ENCODE measurements around the genes ELP2 and CELF4.

- RRBS, result no CpG with 5 or more reads among the region's 4 CpGs
These were observed 5.3 kb downstream of the MAPRE2 start for GRCh38 chr18:35046420-35047101.

DNA sequence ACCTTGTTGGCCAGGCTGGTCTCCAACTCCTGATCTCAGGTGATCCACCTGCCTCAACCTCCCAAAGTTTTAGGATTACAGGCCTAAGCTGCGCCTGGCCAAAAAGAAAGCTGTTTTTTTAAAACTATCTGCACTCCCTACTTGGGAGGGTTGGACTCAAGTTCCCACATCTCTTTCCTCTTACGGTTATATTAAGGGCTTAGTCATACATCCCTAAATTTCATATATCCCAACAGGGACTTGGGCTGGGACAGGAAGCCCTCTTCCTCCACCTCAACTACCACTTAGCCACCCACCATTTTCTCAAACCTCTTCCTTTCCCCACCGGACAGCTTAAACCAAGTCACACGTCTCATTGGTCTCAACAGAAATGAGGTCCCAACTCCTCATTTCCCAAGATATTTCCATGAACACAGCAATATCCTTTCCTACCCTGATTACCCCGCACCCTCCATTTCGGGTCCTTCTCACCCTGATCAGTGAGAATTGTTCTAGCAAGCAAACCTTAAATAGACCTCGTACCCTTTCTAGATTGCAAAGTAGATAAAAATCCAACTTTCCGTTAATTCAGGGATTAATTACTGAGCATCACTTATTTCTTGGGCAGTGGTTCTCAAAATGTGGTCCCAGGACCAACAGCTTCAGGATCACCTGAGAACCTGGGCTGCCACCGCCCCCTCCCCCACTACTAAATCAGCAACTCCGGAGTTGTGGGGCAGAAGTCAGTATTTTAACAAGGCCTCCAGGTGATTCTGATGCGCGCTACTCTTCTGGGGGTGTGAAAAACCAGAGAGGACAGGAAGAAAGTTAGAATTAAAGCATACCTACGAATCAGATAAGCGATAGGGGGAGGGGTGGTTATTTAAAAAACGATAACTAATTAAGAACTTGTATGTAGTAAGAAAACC, 602 bp downstream of the ZSCAN30 start:
- RRBS, result no CpG with 5 or more reads among the region's 15 CpGs

DNA sequence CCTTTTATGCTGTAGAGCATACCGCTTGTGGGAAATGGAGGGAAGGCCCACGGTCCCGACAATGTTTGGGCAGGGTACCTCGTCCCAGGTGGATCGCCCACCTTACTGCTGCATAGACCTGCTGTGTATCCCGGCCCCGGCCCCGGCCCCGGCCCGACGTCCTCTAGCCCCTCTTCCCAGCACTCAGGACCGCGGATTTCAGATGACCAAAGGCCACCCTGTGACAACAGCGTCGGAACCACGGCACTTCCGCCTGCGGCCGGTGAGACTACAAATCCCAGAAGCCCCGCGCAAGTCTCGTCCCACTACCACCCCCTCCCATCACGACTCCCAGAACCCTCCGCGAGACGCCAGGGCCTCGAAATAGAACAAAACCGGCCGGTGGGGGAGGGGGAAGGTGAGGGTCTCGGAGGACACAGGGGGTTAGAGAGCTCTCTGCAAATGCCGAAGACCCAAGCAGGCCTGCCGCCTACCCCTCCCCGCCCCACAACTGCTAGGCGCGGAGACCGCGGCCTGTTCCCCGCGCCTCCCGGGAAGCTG, 428 bp downstream of the ZNF24 start:
- RRBS, result 0% methylated on average over 8 of the region's 40 CpGs

GRCh38 chr18:35376151-35376702, 910 bp downstream of the ZNF396 start:
- RRBS, result 0% methylated on average over 2 of the region's 11 CpGs

DNA sequence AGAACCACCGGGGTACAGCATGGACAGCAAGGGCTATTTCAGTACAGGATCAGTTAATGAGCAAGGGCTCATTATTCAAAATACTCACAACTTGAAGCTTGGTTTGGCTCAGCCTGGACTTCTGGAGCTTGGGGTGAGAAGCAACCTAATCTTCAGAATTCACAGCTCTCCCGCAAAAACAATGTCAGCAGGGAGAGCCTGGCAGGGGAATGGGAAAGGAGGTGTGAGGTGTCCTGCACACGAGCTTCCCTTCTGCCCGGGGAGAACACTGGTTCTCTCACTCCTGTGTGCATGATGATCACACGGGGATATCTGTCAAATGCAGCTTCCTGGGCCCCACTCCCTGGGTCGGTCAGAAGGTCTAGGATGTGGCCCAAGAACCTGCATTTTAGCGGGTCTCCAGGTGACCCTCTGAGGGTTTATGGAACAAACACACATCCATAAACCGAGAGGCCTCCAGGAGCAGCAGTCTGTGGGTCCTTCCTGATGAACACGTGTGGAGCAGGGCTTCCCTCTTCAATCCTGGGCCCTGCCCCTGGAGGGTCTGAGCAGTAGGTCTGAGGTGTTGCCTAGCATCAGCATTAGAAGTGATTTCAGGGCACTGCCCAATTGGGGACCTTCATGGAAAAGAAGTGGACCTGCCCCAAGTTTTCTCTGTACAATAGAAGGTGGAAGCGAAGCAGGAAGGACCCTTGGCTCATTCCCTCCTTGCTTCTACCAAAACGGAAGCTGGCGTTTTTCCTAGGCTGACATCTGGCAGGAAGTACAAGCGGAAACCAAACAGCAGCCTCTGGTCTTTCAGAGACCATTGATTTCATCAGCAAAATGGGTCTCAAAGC, 31.0 kb downstream of the INO80C start:
- RRBS, result no CpG with 5 or more reads among the region's 13 CpGs

- RRBS, result no CpG with 5 or more reads among the region's 5 CpGs
These were observed 15.8 kb upstream of the INO80C start for GRCh38 chr18:35513497-35514046.

DNA sequence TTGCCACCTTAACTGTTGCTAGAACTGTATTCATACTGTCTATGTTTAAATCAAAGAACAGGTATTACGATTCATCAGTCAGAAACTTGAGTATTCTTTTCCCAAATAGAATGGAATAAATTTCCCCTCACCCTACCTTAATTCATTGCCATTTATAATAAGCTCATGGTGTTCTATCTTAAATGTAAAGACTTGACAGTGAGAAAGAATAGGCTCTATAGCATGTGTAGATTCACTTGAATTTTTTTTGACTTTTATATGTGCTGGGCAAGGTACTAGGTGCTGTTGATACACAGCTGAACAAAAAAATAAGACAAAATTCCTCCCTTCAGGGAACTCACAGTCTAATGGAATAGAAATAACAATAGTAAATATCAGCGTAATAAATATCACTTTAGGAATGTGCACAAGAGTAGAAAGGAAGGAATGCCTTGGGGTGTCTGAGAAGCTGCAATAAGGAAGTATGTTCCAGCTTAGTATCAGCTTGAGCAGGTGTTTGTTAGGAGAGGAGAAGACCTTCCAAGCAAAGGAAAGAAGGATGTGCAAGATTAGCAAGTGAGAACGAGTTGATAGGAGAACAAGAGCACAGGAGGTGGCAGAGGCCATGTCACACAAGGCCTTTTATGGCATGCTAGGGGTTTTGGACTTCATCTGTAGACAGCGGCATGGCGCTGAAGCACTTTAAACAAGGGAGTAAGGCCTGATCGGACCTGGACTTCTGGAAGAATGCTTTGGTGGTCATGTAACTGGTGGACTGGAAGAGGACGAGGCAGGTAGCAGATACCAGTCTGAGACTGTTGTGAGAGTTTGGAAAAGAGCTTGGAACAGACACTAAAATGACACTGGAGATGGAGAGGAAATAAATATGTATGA, 74.7 kb downstream of the GALNT1 start:
- RRBS, result no CpG with 5 or more reads among the region's 7 CpGs

GRCh38 chr18:35949122-35950156, 23.0 kb upstream of the C18orf21 start:
- RRBS, result 8% methylated on average over 1 of the region's 24 CpGs

DNA sequence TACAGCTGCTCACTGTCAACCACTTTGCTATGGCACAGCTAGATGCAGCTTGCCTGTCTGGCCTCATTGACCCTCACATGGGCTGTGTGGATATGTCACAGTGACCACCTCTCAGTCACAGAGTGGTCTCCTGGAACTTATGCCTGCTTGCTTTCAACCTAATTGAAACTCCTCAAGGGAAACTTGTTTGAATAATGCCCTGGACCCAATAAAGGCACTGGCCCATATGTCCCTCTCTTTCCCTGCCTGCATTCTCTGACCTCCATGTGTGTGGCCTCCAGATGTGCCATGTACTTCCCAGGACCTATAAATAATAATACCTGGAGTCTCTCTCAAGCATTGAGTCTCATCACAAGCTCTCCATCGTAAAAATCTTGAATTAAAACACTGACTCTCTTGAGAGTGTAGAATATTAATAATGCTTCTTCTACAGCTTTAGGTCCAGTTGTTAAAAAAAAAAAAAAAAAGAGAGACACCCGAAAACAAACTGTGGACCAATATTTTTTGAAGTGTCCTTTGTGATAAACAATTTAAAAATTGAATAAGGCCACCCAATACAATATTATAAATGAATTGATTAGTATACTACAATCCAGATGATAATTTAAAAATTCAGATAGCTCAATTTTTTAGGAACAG, 21.3 kb downstream of the SLC39A6 start:
- RRBS, result no CpG with 5 or more reads among the region's 2 CpGs

- RRBS, result under 1% methylated on average over 9 of the region's 57 CpGs
These were observed at the start of gene ELP2 for GRCh38 chr18:36129603-36130474. ELP2 (plus strand) TSS chr18:36129899.

GRCh38 chr18:36195123-36195990, 8.1 kb downstream of the MOCOS start:
- RRBS, result no CpG with 5 or more reads among the region's 4 CpGs

GRCh38 chr18:36298117-36298899, 795 bp downstream of the FHOD3 start:
- RRBS, result 2% methylated on average over 24 of the region's 70 CpGs

DNA sequence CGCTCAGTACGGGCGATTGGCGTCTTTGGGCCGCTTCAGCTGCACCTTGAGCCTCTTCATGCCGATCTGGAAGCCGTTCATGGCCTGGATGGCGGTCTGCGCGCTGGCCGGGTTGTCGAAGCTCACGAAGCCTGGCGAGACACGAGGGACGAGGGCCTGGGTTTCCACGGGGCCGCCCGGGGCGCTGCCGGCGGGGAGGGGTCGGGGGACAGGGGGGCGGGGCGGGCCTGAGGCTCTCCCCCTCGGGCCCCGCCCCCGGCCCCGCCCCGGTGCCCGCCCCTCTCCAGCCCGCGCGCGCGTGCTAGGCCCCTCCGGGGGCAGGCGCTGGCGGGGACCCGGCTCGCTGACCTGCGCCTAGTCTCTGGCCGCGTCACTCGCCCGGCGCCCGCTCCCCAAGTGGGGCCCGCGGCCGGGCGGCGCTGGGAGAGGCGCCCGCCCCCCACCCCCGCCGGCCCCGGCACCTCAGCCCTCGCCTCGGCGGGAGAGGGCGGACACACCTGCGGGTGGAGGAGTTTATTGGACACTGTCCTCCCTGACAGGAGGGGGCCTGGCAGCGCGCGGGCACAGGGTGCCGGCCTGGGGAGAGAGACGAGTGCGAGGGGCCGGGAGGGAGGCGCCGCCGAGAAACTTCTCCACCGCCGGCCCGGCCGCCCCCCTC, 311.7 kb downstream of the CELF4 start:
- RRBS, result 3% methylated on average over 45 of the region's 77 CpGs

DNA sequence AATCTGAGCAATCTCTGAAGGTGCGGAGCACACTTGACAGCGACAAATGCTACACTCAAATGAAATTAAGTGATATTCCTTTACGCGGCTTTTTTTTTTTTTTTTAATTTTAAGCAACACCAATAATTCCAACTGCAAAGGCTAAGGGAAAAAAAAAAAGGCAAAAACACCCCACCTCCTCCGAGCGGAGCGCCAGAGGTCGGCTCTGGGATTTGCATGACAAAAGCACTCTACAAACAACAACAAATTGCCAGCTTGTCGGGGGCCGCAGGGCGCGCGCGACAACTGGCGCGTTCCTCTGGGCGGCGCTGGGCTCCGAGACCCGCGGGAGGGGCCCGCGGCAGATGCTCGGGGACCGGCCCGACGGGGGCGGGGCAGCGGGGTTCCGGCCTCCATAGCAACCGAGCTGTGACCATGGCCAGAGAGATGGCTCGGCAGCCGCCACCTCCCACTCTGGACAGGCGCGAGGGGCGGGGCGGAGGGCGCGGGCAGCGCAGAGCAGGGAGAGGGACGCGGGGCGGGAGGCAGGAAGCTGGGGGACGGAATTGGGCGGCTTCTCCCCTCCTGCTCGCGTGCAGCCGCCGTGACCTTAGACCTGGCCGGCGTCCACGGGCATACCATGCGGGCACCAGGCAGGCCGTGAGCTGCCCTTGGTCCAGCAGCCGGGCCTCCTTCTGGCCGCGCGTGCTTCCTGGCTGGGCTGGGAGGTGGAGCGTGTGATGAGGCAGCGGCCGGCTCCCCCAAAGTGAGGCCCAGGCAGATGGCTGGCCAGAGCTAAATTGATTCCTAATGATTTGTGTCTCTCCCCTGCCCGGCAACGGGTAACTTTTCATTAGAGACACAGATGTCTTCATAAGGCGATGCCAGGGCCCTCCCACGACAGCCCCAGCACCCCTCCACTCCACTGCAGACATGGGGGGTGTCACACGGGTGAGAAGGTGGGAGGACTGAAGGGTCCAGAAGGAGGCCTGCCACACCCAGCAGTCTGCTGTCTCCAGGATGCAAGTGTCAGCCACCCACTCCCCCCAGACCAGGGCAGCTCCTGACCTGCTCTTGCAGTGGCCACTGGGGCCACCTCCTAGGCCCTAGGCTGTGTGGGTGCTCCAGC, 171.5 kb downstream of the CELF4 start:
- RRBS, result 4% methylated on average over 13 of the region's 66 CpGs

GRCh38 chr18:37565380-37566343, at the start of gene CELF4:
CELF4 (minus strand) TSS chr18:37565798.
- RRBS, result 1% methylated on average over 29 of the region's 84 CpGs

DNA sequence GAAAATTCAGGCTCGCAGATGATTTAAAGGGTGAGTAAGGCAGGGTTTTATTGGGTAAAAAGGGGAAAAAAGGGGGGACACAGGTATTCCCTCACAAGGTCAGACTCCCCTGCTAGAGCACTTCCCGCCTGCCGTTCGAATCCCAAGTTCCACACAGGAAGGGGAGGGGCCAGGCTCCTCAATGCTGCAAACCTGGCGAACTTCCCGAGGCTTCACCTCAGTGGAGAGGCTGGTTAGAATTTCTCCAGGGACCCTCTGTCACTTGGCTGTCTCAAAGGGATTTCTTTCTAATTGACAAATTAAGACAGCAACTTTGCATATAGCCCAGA, 2154.9 kb upstream of the PIK3C3 start:
- RRBS, result no CpG with 5 or more reads among the region's 6 CpGs

DNA sequence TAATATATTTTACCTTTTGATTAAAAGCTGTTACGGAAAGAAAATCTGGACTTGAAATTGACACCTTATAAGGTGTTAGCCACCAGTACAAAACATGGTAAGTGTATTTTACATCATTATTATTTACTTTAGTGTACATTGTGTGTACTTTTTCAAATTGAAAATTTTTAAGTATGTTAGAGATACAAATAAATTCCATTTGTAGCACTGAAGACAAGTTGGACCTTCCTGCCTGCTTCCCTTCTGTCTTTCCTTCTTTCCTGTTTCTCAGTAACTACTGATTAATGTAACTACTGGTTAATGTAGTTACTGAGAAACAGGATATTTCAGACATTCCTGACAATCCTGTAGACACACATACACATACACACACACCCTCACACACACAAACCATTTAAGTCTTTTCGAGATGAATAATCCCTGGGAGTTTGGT, 83.7 kb downstream of the PIK3C3 start:
- RRBS, result no CpG with 5 or more reads among the region's 2 CpGs

DNA sequence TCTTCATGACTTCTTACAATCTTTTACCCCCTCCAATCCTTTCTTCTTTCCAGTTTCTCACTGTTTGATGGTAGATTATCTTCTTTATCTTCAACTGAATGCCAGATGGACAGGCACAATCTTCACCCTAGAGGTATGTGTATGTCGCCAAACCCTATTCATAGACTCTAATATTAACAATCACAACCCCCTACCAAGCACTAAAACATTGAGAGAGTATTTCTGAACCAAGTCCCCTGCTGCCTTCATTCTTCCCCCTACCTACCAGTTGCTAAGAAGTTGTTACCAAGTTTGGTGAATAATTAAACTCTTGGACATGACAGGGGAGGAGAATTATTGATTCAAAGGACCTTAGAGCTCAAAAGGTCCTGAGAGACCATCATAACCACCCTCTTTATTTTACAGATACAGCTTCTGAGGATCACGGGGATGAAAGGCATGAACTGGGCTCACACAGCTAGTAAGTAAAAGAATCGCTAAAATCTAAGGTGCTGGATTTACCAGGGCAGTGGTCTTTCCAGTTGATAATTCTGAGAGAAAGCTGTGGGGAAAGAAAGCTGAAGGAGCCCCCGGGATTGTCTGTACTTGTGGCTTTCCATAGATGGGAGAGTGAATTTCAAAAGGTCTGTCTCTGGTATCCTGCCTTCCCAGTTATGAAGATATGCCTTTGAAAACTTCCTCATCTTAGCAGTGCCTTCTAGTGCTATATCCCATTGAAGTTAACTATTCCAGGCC, 204.2 kb downstream of the PIK3C3 start:
- RRBS, result no CpG with 5 or more reads among the region's 4 CpGs

DNA sequence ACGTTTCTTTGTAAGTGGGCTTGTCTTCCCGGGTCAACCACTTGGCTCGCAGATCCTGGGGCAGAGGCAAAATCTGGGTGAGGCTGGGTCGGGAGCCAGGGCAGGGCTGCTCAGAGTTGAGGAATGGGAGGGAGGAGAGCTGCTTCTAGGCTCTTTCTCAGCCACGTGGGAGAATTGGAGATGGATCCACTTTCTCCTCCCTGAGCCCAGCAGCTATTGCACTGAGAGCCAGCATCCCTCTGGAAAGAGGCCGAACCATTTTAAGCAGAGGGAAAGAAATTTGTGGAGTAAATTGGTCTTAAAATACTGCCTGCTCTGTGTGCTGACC, 344.2 kb downstream of the PIK3C3 start:
- RRBS, result no CpG with 5 or more reads among the region's 6 CpGs